Skin of body (tissue), 2 donors: ENCODE results near the gene CNR2.

GRCh38 chr1:23867401-23868135, 522 bp downstream of the FUCA1 start:
- RAMPAGE, long total RNA, result no peak

- RAMPAGE, long total RNA, result no peak
These were observed 4.3 kb downstream of the CNR2 start for GRCh38 chr1:23908713-23909345.

- RAMPAGE, long total RNA, result no peak
These were observed at the start of gene CNR2 for GRCh38 chr1:23913160-23913731. CNR2 (minus strand) TSS chr1:23913362.

DNA sequence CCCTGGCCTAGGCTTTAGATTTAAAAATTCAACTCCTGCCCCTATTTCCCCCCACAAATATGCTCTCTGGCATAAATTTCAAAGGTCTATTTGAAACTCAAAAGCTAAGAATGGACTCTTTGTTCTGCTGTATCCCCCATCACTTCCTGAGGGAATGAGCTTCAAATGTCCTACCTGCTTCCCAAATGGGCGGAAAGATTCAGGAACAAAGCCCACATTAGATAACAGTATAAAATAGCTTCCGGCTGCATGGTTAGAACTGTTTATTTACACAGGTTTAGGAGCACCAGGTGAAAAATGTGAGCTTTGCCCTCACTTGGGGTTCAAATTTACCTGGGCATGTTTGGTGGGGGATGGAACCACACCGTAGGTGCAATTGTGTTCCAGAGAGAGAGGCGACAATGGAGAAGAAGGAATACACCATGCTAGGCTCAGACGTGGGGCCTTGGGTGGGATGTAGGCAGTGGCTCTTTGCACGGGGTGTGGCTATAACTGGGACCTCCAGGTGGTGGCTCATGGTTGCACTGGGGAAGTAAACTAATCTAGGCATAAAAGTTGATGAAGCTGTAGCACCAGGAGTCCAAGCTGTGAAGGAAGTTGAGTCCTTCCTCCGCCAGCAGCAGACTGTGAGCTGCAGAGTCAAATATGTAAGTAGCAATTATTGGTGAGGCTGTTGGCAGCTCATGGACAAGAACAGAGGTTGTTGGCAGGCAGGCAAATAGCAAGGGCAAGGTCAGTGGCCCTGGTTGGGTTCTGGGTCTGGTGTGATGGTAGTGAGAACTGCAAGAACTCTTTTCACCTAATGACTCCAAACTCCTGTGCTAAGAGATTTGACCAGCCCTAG, 41.5 kb upstream of the SRSF10 start:
- RAMPAGE, long total RNA, result no peak

DNA sequence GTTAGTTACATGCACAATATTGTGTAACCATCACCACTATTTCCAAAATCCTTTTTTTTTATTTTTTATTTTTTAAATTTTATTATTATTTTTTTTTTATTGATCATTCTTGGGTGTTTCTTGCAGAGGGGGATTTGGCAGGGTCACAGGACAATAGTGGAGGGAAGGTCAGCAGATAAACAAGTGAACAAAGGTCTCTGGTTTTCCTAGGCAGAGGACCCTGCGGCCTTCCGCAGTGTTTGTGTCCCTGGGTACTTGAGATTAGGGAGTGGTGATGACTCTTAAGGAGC, 51.2 kb upstream of the SRSF10 start:
- RAMPAGE, long total RNA, result no peak

DNA sequence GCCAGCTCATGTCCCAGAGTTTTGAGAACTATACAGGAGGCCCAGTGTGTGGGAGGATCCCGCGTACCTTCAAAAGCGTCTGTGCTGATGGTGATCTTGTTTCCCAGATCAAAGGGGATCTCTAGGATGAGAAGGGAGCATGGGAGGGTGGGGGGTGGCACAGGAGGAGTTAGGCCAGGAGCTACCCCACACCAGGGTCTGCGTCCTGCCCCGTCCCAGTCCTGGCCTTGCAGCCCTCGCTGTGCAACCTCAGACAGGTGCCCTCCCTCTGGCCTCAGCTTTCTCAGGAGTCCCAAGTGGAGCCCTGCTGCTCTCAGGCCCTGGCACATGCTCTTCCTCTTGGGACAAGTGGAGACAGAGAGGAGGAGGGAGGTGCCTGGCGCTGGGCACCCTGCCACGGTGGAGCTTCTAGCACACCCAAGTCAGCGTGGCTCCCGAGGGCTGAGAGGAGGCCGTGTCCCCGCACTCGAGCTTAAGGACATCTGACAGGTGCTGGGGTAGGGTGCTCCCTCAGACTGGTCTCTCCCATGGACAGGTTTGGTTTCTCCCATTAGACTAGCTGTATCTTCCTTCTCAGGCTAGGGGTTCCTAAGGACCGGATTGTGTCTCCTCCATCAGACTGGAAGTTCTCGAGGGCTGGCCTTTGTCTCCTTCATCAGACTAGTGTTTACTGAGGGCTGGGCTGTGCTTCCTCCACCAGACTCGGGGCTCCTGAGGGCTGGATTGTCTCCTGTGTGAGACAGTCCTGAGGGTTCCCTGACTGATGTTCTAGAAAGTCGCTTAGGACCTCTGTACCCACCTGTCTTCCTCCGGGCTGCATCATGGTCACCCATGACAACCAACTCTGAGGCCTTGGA, 21.7 kb downstream of the MYOM3 start:
- RAMPAGE, long total RNA, result no peak

DNA sequence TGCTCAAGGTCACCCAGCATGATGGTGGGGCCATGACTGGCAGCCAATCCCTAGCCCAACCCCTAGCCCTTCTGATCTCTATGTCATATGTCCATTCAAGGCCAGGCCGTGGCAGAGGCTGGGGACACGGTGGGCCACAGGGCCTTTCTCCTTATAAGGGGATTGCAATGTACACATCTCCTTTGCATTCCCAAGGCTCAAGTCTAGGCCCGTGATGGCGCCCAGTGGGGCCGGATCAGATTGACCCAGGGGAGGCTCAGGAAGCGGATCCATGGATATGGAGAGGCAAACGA, 2.3 kb downstream of the MYOM3 start:
- RAMPAGE, long total RNA, result no peak

GRCh38 chr1:24118278-24119012, 6.5 kb upstream of the MYOM3 start:
- RAMPAGE, long total RNA, result no peak

DNA sequence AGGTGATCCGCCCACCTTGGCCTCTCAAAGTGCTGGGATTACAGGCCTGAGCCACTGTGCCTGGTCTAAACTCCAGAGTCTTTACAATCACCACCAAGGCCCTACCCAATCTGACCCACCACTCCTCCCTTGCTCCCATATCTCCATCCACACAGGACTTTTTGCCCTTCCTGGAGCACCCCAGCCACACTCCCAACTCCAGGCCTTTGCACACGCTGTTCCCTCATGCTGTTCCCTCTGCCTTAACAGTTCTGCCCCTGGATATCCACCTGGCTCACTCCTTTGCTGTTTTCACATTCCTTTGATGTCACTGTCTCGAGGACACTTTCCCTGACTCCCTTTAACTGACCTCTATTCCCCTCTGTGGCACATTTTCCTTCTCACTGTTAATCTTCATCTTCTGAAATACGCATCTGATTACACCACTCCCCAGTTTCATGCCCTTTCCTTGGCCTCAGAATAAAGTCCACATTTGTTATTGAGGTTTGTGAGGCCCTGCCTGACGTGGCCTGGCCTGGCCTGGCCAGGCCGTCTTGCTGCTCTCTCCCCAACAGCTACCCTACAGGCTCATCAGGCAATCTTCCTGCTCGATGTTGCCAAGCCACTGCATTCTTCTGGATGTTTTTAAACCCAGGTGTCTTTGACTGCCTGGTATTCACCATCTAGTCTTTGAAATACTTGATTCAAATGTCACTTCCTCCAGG, 3.0 kb downstream of the IFNLR1 start:
- RAMPAGE, long total RNA, result no peak

GRCh38 chr1:24199198-24199727, 12.2 kb upstream of the IFNLR1 start:
- RAMPAGE, long total RNA, result no peak

- RAMPAGE, long total RNA, result no peak
These were observed 20.7 kb downstream of the STPG1 start for GRCh38 chr1:24392849-24393331.

DNA sequence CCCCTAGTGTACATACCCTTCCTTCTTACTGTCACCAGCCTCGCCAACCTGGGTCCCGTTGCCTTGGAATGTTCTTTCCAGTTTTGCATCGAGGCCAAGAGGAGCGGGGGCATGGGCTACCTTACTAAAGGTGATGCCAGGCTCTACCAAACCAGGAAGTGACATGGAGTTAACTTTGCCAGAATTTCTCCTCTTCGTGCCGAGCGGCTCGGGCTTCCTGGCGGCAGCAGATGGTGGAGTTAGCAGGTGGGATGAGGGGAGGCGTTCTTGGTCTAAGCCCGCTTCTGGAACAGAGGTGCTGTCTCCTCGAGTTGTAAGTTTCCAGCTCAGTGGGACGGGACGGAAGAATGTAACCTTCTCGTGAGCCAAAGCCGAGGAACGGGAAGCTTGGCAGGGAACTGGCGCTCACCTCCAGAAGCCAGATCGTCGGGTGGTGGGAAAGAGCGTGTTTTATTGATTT, 415 bp downstream of the NIPAL3 start:
- RAMPAGE, long total RNA, result no peak

DNA sequence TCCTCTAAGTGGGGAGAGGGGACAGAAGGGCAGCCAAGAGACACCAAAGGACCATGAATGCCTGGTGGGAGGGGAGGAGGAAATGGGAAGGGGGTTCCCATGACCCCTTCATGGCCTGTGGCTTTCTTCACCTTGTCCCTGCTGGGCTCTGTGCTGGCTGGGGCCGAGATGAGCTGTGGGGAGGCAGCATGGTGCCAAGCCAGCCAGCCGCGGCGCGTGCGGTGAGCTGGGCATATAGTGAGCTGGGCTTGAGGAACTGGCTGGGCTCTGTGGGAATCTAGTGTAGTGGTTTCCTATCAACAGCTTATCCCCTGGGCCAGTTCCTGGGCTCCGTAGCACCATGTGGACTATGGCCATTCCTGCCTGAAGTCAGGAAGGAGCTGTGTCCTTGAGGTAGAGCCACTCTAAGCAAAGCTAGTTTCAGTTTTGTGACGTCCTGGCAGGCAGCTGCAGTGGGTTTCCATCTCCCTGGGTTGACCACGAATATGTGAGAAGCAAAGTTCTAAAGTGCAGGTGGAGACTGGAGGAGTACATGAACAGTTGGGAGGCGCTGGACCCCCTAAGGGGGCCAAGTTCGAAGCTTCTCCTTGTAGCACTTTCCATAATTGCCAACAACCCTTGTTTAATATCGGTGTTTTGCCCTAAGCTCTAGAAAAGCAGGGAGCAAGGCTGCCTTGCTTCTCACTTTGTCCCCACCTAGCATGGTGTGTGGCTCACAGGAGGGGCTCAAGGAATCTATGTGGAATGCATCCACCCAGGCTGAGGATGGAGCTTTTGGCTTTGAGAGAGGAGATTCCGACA, 1.9 kb downstream of the NCMAP start:
- RAMPAGE, long total RNA, result no peak

- RAMPAGE, long total RNA, result no peak
These were observed 40.7 kb downstream of the SRRM1 start for GRCh38 chr1:24683919-24684178.

- RAMPAGE, long total RNA, result no peak
These were observed 23.1 kb upstream of the CLIC4 start for GRCh38 chr1:24722022-24722620.

DNA sequence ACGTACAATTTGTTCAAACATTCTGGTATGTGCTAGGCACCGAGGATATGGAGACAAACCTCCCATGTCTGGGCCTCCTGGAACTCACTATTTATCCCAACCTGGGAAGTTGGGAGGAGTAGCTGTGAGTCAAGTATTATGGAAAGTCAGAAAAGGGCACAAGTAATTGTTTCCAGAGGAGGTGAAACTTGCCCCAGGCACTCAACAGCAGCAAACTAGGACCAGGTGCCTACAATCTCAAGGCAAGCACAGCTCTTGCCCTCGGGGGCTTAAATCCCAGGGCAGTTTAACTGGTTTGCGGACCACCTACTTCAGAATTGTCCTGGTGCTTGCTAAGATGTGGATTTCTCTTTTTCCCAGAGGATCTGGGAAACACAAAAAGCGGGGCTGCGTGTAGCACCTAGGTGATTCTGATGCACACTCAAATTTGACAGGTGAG, 1.4 kb upstream of the CLIC4 start:
- RAMPAGE, long total RNA, result no peak

DNA sequence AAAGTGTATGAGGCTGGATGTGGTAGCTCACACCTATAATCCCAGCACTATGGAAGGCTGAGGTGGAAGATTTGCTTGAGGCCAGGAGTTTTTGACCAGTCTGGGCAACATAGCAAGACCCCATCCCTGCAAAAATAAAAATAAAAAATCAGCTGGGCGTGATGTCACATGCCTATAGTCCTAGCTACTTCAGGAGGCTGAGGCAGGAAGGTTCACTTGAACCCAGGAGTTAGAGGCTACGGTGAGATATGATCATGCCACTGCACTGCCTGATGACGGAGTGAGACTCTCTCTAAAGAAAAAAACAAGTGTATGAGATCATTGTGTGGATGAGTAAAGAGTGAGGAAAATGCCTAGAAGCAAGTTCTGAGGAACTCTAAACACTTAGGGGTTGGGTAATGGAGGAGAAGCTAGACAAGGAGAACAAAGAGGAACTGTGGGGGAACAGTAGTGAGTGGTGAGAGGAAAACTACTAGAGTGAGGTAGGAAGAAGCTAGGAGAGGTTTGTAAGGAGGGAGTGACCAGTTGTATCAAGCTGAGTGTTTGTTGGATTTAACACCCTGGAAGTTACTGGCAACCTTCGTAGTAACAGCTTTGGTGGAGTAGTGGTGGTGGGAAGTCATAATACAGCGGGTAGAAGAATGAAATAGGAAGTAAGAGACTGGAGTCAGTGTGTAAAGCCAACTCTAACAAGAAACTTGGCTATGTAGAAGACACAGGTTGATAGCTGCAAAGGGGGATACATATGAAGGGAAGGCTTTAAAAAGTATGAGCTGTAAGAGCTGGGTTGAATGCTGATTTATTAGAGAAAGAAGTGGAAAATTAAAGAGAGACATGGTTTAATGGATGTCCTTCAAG, 17.1 kb downstream of the CLIC4 start:
- RAMPAGE, long total RNA, result no peak

- RAMPAGE, long total RNA, result no peak
These were observed 24.6 kb downstream of the RUNX3 start for GRCh38 chr1:24905429-24905900.

- RAMPAGE, long total RNA, result no peak
These were observed 15.3 kb downstream of the RUNX3 start for GRCh38 chr1:24914755-24915262.

- RAMPAGE, long total RNA, result no peak
These were observed 13.4 kb downstream of the RUNX3 start for GRCh38 chr1:24916626-24917092.